ENCODE measurements around the gene TUT7.

DNA sequence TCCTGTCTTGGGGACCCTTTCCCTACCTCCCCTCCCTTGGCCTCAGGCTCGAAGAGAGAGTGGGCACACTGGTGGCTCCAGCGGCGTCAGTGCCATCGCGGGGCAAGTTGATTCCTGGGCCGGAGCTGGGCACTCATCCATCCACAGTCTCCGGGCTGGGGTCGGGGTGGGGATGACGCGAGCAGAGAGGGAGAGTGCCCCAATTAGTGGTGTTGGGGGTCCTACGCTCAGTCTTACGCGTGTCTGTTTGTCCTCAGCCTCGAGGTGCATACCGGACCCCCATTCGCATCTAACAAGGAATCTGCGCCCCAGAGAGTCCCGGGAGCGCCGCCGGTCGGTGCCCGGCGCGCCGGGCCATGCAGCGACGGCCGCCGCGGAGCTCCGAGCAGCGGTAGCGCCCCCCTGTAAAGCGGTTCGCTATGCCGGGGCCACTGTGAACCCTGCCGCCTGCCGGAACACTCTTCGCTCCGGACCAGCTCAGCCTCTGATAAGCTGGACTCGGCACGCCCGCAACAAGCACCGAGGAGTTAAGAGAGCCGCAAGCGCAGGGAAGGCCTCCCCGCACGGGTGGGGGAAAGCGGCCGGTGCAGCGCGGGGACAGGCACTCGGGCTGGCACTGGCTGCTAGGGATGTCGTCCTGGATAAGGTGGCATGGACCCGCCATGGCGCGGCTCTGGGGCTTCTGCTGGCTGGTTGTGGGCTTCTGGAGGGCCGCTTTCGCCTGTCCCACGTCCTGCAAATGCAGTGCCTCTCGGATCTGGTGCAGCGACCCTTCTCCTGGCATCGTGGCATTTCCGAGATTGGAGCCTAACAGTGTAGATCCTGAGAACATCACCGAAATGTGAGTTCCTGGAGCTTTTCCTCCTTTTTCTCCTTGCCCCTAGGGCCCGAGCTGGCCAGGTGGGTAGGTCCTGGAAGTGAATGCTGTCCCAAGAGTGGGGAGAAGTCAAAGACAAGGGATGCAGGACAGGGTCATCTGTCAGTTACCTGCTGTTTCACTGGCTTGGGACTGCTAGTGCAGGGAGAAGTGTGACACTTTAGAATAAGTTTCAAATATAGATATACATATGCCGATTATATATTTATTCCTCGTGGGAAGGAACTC lies 943 bp downstream of the NTRK2 start:
- RRBS, 2 experiments, result 54 to 62% methylated on average over 15 to 27 of the region's 69 CpGs

DNA sequence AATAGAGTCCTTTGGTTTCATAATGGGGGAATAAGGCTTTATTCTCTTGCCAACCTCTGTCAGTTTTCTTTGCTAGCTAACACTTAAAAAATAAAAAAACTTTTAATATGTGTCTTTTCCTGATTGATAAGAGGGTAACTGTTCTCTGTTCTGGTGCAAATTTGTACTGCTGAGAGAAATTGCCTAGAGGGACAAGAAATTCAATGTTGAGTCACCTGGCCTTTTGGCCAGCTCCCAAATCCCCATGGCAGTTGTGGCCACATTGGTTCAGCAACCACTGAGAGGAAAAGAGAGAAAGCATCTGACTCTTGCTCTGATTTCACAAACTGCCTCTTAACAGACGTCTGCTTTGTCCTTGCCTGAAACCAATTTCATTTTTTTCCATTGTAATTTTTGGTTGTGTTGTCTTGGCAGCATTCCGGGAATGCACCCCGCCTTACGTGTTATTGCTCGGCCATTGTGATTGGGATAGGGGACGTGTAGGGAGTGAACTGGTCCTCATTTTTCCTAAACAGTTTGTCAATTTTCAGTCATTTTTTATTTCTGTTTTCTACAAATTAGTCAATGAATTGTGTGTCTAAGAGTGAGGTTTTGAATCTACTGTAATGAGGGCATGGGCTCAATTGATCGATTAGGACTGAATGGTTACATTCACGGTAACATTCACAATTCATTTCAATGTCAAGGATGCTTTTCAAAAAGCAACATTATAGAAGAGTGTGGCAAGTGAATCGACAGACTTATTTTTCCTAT lies 42.5 kb downstream of the NTRK2 start:
- RRBS, 2 experiments, result no CpG with 5 or more reads among the region's 9 CpGs

GRCh38 chr9:85740678-85741396 lies 917 bp downstream of the AGTPBP1 start:
- RRBS, 2 experiments, result no CpG with 5 or more reads among the region's 31 CpGs

- RRBS, 2 experiments, result no CpG with 5 or more reads among the region's 1 CpG
Measured at GRCh38 chr9:85743156-85743511, 1.4 kb upstream of the AGTPBP1 start.

DNA sequence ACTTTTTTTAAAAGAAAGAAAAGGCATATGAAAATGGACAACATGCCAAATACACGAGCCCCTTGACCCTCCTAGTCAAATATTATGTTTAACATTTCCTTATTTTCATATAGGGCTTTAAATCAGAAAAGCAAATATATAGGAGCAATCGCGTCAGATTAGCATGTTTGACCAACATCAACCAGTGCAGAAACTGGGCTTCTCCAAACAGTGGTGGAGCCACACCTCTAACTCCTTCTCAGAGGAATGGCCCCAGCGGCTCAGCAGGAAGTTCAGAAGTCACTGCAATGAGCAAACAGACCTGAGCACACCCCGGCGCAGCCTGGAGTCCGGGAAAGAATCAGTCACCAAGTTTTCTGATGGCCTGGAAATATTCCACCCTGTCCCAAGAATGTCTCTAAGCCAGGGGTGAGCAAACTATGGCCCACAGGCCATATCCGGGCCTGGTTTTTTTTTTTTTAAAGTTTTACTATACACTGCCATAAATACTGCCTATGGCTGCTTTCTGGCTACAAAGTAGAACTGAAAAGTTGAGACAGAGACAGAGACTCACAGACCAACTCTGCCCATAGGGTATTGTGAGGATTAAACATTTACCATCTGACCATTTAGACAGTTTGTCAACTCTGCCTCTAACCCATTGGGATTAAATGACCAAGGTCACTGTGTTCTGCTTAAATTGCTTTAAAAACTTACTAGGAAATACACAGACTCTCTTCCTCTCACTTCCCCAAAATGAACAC lies 5.5 kb downstream of the GOLM1 start:
- RRBS, 2 experiments, result 0 to 26% methylated on average over 1 of the region's 8 CpGs

DNA sequence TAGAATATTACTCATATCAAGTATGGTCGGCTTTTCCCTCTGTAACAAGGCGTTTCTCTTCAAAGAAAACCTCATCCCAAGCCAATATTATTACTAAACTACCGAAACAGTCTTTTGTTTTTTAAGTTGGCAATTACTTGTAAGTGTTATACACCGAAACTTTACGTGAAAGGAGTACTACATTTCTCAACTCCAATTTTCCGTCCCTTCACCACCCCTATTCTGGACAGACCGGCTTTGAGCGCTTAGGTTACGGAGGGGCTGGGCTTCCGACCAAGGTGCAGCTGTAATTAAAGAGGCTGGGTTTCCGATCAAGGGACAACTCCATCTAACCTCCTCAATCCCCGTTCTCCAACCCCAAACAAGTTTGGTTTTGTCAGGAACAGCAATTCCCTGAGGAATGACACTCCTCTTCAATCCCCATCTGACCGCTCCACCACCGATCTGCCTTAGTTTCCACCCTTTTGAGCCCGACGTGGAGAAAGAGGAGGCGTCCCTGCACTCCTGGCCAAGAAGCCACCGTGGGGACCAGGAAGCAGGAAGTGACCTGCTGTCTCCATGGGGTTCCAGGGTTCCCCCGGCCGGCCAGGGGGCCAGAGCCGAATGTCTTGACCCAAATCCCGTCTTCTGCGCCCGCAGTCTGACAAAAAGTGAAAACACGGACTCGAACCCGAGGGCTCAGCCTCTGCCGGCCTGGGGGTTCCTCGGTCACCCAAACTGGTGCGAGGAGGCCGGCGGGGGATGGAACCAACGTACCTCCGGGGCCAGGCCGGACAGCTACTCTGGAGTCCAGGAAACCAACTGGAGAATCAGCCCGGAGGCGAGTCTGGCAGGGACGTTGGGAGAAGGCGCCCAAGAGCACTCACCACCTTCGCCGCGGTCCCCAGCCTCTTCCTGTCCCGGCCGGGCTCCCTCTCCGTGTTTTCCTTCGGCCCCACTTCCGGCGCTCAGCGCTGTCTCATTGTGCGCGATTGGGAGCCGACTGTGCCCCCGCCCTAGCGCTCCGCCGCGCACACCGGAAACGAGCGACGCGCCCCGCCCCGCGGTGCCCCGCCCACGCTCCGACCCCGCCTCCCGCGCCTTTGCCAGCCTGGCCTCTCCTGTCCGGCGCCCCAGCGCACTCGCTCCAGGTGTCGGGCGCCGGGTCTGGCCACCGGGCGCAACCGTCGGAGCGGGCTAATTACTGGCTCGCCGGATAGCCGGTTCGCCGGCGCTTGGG lies at the start of gene TUT7:
TUT7 (minus strand) TSS at position 896 of the 1,219 bp plus-strand sequence.
- RRBS, 2 experiments, result 2 to 4% methylated on average over 43 to 49 of the region's 89 CpGs

- RRBS, 2 experiments, result no CpG with 5 or more reads among the region's 36 CpGs
Measured at GRCh38 chr9:86611630-86612170, 257.5 kb upstream of the TUT7 start.

DNA sequence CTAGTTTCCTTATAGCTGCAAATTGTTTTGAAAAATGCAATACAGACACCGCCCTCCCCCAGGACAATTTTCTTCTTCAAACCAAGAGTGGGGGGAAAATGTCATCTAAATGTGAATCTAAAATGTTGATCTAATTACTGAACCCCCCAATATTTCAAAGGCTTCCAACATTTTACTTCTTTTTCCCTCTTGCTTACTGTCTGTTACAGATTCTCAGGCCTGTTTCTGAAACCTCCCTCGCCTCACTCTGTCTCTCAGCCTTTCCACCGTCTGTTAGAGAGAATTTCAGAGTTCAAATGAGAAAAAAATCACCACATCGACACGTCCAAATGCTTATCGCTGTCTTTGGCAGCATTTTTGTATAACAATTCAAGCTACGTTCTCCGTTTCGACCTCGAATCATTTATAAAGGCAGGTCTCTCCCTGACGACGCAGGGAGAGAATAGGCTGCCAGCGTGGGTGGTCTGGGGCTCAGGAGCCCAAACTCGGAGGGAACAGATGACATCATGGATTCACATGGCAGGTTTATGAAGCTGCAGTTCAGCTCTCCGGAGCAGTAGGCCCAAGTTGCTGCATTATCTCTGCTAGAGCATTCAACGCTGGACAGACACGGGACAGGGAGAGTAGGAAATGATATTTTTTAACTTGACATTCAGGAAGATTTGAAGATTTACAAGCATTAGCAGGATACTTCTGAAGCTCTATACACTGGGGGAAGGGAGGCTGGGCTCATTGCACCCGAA lies 139.8 kb downstream of the GAS1 start:
- RRBS, 2 experiments, result no CpG with 5 or more reads among the region's 18 CpGs

- RRBS, 2 experiments, result no CpG with 5 or more reads among the region's 4 CpGs
Measured at GRCh38 chr9:86808054-86808332, 139.3 kb downstream of the GAS1 start.

- RRBS, 2 experiments, result no CpG with 5 or more reads among the region's 7 CpGs
Measured at GRCh38 chr9:87223402-87224085, 274.1 kb upstream of the DAPK1 start.

DNA sequence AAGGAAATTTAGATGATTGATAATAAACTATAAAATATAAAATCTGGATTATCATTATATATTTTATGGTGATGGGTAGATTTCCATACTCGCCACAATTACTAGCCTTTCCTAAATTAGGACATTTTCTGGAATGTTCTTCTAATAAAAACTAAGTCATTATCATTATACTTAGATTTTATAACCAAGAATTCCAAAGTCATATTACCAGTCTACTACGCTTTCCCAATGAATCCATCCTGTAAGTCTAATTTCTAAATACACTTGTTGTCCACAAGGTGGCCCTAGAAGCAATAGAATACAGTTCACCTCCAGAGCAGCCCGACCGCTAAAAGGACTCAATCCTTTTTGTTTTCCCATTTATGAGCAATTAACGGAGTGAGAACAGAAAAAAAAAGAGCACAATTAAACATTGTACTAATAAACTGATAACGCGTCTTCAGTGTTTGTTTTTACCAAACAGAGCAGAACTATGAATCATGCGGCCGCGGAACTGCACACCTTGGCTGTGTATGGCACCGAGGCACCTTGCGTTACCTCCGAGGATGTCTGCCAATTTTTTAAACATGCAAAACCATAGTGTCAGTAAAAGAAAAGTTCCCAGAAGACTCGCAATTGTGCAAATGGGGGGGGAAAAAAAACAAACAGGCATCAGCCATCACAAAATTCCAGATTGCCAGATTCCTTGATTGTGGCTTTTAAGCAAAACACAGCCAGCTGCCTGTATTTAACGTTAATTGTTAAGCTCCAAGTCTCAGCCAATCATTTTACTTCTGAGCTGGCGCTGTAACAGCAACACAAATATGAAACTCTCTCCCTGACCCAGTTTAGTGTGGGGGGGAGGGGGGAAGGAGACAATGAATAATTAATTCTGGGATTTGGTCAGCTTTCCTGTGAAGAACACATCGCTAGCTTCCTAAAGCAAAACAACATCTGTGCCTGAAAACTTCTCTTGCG lies 160.6 kb upstream of the DAPK1 start:
- RRBS, 2 experiments, result no CpG with 5 or more reads among the region's 18 CpGs

- RRBS, 2 experiments, result no CpG with 5 or more reads among the region's 21 CpGs
Measured at GRCh38 chr9:87410537-87411400, 86.9 kb upstream of the DAPK1 start.

DNA sequence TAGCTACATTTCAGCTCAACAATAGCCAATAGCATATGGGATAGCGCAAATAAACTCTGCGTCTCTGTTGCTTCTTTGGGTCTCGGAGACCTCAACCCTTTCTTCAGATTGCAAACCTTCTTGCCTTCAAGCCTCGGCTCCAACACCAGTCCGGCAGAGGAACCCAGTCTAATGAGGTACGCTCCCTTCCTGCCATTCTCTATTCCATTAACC lies 634 bp upstream of the DAPK1 start:
- RRBS, 2 experiments, result no CpG with 5 or more reads among the region's 6 CpGs

GRCh38 chr9:87564684-87565322 lies 67.1 kb downstream of the DAPK1 start:
- RRBS, 2 experiments, result no CpG with 5 or more reads among the region's 7 CpGs

DNA sequence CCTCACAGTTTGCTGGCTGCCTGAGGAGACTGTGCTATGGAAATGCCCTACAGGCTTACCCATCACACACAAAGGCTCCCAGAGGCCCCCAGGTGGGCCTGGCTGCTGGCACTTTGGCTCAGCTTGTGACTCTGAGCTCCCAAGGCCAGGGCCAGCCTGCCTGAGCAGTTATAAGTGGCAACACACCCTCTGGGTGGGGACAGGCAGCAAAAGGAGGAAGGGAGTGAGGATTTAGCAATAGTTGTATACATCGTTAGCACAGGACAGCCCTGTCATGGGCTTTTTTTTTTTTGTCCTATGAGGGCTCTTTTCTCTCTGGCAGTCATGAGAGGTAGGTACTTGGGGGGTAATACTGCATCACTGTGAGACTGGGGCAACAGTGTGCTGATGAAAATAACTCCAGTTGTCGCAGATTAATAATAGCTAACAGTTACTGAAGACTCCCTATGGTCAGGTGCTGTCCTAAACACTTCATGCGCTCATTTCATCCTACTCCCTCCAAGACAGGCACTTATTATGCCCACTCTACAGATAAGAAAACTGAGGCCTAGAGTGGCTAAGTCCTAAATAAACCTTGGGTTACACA lies 103.7 kb downstream of the DAPK1 start:
- RRBS, 2 experiments, result no CpG with 5 or more reads among the region's 3 CpGs

- RRBS, 2 experiments, result no CpG with 5 or more reads among the region's 2 CpGs
Measured at GRCh38 chr9:88392508-88393110, 4.4 kb downstream of the SPIN1 start.

- RRBS, 2 experiments, result no CpG with 5 or more reads among the region's 4 CpGs
Measured at GRCh38 chr9:88604585-88605121, 69.7 kb downstream of the NXNL2 start.

DNA sequence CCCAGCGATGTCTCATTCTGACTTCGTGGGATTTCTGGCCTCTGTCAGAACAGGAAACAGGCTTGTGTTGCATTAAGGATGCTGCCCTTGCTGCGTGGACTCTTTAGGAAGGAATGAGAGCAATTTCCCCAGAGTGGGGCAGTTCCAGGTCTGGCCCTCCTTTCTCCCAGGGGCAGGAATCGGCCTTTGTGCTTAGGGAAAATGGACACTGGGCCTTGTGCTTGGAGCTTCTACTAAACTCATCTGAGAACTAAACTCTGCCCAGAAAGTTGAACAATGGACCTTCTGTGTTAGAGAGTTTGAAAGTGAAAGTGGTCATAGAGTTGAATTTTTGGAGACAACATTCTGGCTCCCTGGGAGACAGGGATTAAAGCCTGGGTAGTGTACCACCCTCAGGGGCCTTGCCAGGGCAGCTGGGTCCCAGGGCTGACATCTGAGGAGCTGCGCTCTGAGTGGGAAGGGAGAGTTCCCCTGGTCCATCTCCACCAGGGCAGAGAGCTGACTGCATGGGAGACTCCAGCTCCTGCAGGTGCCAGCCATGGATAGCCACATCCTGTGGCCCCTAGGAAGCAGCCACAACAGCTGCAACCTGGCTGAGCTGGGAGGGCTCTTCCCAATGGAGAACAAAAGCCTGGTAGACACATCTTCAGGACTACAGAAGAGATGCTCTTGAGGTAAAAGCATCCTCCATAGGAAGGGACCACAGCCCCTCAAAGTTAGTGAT lies 37.6 kb upstream of the S1PR3 start:
- RRBS, 2 experiments, result no CpG with 5 or more reads among the region's 5 CpGs

DNA sequence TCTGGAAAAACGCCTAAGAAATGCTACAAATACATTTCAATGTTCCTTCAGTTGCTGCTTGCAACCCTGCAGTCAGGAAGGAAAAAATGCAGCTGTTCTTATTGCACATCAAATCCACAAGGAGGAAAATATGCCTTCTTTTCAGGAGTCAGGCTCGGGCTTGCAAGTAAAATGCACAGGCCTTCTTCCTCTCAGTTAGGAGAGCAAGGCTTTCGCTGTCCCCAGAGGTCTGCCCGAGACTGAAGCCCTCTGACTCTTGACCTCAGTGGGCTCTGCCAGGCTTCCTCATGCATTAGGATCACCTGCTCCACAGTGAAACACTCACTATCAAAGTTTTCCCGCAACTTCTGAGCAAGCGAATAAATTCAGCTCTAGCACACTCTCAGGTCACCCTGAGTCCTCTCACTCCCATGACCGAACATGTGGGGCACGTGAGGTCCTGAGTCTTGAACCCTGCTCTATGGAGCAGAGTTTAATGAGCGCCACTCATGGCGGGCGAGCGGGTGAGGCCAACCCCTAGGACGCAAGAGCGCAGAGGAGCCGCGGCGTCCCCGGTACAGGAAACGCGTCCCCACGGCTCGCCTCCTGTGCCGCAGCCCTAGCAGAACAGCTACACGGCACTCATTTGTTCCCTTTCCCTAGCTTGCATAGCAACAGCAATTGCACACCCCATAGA lies 1.1 kb upstream of the SHC3 start:
- RRBS, 2 experiments, result no CpG with 5 or more reads among the region's 24 CpGs